LHCN-M2 (cell line): ENCODE results near the genes HOXD10, HOXD8 and HOXD1.

DNA sequence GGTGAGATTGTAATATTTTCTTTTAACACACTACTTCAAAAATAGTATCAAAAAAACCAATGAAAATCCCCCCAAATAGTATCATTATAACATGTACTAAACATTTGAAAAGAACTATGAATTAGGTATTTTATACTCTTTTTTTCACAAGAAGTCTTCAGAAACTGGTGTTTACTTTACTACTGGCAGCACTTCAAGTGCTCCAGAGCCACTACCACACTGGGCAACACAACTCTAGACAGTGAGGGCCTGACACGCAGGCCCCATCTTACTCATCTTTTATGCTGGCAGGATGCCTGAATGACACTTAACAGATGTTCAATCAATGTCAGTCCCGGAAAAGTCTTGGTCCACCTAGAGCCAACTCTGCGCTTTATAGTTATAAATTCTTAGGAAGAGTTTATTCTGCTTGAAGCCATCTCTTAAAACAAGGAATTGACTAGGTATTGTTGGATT is 8.7 kb upstream of the WIPF1 start:
- RAMPAGE, long total RNA, result no peak

- RAMPAGE, long total RNA, result no peak
These were observed 69.9 kb upstream of the WIPF1 start for GRCh38 chr2:174667279-174668149.

- RAMPAGE, long total RNA, result no peak
These were observed 80.8 kb downstream of the CHRNA1 start for GRCh38 chr2:174683462-174683942.

GRCh38 chr2:174836594-174836973 is 72.3 kb upstream of the CHRNA1 start:
- RAMPAGE, long total RNA, result no peak

DNA sequence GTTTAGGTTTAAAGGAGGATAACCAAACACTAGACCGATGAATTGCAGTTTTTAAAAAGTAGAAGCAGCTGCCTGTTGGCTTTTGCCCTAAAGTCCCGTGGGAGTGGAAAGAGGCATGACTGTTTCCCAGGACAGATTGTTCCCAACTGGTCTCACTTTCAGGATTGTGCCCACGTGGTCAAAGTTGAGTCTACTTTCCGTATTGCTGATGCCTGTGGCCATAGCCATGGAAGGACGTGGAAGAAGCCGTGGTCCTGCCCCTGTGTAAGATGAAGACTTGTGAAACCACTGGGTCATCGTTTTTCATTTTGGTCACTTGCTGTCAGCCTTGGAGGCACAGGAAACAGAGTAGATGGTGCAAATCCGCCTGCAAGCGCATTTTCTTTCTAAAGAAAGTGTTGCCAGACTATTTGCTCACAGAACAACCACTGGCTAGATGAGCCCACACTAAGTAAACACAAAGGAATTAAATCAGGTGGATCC is 23.0 kb upstream of the CHN1 start:
- RAMPAGE, long total RNA, result no peak

DNA sequence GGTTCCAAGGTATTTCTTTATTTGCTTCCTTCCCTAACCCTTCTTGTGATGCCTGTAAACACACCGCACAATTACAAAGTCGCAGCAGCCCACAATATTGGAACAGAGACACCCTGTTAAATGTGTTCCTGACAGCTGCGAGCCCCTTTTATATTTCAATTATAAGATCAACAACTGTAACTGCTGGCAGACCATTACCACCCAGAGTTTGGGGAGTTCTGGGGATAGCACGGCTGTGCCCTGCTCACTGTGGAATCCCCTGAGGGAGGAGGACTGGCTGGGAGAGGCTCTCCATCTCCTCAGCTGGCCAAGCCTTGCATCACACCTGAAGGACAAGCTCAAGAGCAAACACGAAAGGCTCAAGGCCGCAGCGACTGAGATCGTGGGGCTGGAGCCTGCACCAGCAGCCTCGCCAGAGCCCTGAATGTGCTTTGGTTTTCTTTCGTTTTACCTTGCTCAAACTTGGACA is 282.3 kb upstream of the ATP5MC3 start:
- RAMPAGE, long total RNA, result no peak

GRCh38 chr2:175787971-175788203 is 214.2 kb downstream of the LNPK start:
- RAMPAGE, long total RNA, result no peak

- RAMPAGE, long total RNA, result no peak
These were observed 72.3 kb downstream of the LNPK start for GRCh38 chr2:175929772-175930252.

DNA sequence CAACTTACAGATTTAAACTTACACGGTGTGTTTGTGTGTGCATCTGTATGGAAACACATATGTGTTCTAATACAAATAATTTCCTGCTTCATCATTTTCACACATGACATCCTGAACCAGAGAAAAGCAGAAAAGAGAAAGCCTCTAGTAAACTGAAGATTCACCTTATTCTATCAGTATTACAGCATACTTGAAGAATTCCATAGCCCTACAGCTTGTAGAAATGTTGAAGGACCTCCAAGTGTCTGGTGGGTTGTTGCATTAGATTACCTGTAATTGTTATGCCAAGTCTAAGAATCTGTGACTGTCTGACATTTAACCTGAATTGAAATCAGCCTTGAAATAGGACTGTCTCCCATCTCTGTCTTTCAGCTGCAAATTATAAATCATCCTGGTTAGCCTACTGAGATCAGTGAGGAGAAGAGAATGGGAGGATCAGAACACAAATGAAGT is 30.0 kb downstream of the EVX2 start:
- RAMPAGE, long total RNA, result no peak

GRCh38 chr2:176113605-176114467 is 2.7 kb upstream of the HOXD10 start:
- RAMPAGE, long total RNA, result no peak

DNA sequence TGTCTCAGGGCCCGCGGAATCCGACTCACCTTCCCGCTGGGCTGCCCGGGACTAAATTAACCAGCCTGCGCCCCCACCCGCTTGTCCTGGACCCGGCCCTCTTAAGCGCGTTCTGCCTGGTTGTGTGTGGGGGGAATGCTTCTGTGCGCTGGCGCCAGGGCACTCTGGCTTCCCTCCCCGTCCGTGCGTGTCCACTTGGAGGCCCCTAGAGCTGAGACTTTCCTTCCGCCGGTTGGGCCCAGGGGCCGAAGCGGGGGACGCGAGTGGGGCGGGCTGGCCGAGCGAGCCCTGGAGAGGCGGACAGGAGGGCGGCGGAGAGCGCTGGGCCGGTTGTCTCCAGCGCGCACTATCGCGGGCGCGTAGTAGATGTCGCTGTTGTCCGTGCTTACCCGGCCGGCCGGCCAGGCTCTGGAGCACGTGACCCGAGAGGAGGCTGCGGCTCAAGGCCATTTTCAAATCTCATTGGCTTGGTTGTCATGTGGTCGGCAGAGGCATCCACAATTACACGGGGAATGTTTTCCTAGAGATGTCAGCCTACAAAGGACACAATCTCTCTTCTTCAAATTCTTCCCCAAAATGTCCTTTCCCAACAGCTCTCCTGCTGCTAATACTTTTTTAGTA is at the start of gene HOXD10:
TSS of gene HOXD10 (plus strand) at position 521 of the 621 bp plus-strand sequence.
- RAMPAGE, long total RNA, result no peak

GRCh38 chr2:176116953-176117840 is 619 bp downstream of the HOXD10 start:
- RAMPAGE, long total RNA, result no peak

- RAMPAGE, long total RNA, result no peak
These were observed at the start of gene HOXD8 for GRCh38 chr2:176128679-176129827. TSS of gene HOXD8 (plus strand) at chr2:176129705.

- RAMPAGE, long total RNA, result no peak
These were observed 1.3 kb downstream of the HOXD8 start for GRCh38 chr2:176130866-176131131.

GRCh38 chr2:176134851-176135565 is 5.5 kb downstream of the HOXD8 start:
- RAMPAGE, long total RNA, result no peak

DNA sequence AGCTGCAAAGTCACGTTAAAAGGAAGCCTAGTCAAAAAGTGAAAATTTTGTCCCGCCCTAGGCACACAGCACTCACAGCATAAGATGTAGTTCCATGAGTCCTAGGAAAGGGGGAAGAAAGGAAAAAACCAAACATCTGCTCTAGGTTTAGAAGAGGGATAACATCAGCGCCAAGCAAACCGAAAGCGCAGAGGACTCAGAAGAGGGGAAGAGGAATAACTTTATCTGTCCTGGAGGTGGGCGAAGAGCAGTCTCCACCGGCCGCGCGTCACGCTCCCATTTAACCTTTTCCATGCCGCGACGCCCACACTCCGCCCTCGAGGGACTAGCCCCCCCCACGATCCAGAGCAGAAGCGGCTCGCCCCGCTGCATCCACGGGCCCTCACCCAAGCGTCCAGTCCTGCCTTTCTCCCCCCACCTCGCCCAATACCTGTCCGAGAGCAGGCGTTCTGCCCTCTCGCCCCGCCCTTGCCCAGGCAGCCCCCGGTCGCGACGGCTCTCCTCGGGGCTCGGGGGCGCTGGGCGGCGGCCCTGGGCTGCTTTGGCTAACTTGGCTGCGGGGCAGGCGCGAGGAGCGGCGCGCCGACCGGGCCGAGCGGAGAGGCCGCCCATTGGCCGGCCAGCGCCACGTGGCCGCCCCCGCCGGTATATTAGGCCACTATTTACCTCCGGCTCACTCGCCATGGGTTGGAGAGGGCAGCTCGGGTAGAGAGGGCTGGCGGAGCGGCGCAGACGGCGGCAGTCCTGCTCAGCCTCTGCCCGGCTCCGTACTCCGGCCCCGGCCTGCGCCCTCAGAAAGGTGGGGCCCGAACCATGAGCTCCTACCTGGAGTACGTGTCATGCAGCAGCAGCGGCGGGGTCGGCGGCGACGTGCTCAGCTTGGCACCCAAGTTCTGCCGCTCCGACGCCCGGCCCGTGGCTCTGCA is at the start of gene HOXD1:
TSS of gene HOXD1 (plus strand) at position 680 of the 926 bp plus-strand sequence.
- RAMPAGE, long total RNA, result no peak

GRCh38 chr2:176188915-176189827 is 703 bp downstream of the HOXD1 start:
- RAMPAGE, long total RNA, result no peak

DNA sequence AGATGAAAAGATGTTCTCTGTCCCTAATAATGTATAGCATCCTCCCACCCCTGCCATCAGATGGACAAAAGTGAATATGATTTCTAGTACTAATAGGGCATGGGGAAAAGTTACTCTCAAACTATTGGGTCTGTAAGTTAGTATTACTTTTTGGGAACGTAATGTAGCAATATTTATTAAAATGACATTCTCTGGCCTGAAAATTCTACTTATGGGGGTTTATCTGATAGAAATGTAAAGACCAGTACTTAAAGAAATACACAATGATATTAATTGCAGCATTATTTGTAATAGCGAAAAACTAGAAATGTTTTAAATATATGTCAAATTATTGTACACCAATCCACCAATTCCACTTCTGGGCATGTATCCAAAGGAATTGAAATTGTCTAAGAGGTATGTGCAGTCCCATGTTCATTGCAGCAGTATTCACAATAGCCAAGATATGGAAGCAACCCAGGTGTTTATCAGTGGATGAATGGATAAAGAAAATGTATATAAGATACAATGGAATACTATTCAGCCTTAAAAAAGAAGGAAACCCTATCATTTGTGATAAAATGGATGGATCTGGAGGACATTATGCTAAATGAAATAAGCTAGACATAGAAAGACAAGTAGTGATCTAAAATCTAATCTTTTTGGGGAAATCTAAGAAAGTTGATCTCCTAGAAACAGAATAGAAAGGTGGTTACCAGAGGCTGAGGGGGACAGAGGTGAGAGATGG is 2.5 kb downstream of the MTX2 start:
- RAMPAGE, long total RNA, result no peak

GRCh38 chr2:176638782-176639091 is 369.5 kb downstream of the MTX2 start:
- RAMPAGE, long total RNA, result no peak

DNA sequence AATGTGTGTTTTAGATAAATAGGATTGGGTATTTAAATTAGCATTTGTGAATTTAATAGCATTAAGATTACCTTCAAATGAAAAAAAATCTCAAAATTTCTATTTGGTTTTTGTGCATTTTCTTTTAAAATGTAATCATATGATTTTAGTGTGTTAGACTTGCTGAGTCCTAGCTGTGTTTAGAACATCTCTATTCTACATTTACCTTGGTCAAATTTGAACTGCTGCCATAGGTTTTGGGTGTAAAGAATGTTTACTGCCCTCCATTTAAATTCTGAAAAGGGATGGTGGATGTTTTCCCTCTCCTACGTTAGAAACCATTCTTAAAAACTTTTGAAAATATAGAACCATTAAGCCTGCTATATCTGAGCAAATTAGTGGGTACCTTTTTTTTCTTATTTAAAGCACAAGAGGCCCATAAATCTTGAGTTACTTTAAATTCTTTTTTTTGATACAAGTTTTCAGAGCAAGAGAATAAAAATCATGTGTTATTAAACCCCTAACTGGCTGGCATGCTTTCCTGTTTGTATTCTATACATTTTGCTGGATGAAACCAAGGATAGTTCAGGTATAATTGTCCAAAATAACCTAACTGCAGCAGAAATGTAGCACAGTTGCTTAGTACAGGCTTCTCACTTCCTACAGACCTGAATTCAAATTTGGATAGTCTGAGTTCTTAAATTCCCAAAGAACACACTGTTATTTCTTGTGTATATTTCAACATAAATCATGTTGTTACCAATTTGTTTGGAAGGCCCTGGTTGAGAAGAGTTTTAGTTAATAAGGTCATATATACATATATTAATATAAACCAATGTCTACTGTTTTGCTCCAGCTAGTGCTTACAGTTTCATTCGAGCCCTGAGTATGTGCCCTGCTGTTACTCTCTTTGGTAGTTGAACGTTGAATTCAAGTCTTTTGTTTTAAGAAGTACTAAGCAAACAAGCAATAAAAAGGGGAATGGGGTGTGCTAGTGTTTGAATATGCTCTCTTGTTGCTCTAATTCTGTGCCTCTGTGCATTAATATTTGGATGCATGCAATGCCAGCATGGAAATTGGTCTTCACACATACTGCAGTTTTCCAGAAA is 7.8 kb downstream of the HNRNPA3 start:
- RAMPAGE, long total RNA, result no peak